HCT116 (cell line): Measurements from ENCODE around the genes SERPINF2 and OVCA2.

- RRBS, result 0% methylated on average over 3 of the region's 33 CpGs
Measured at GRCh38 chr17:1456370-1456750, 328 bp upstream of the CRK start.

- RRBS, result 98% methylated on average over 7 of the region's 22 CpGs
Measured at GRCh38 chr17:1467802-1468379, 11.9 kb upstream of the CRK start.

GRCh38 chr17:1509502-1509877, 6.9 kb downstream of the INPP5K start:
- RRBS, result no CpG with 5 or more reads among the region's 6 CpGs

DNA sequence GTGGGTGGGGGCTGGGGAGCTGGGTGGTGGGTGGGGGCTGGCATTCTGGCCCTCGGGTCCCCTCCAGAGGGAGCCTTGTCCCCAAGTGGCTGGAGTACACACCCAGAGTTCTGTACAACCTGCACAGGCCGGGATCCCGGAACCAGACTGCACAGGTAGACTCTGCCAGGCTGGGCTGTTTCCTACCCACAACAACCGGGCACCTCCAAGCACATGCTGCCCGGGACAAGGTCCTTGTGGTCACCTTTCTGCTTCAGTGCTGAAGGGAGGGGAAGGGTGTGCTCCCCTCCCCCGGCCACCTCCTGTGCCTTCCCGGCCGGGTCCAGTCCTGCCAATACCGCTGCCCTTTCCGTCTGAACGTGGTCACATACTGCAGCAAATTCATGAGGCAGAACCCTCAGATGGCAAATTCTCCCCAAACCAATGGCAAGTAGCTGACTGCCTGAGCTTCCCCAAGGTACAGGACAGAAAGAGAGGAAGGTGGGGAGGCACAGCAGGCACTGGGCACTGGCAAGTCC, 23.0 kb downstream of the SLC43A2 start:
- RRBS, result 94% methylated on average over 4 of the region's 11 CpGs

- RRBS, result no CpG with 5 or more reads among the region's 40 CpGs
Measured at GRCh38 chr17:1643806-1644826, 1.4 kb downstream of the SCARF1 start.

DNA sequence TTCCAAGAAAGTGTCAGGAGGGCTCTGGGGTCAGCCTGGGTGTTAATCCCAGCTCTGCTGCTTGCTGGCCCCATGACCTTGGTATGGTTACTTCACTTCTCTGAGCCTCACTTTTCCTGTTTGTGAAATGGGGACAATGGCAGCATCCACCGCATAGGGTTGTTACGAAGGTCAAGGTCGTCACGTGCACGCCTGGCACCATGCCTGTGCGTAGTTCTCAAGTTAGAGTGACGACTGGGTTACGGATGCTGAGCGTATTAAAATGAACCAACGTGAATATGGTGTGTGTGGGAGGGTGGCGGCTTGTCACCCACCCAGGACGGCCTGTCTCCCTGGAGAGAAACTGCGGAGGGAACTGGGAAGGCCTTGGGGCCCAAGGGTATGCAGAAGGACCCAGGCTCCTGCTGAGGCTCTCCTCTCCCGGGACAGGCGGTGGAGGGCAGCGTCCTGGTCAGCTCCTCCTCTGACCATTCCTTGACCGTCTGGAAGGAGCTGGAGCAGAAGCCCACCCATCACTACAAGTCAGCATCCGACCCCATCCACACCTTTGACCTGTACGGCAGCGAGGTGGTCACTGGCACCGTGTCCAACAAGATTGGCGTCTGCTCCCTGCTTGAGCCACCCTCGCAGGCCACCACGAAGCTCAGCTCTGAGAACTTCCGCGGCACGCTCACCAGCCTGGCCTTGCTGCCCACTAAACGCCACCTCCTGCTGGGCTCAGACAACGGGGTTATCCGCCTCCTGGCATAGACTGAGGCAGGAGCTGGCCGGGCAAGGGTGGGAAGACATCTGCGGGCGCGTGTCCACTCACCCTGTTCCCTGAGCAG, 5.5 kb upstream of the SERPINF2 start:
- RRBS, result no CpG with 5 or more reads among the region's 34 CpGs

DNA sequence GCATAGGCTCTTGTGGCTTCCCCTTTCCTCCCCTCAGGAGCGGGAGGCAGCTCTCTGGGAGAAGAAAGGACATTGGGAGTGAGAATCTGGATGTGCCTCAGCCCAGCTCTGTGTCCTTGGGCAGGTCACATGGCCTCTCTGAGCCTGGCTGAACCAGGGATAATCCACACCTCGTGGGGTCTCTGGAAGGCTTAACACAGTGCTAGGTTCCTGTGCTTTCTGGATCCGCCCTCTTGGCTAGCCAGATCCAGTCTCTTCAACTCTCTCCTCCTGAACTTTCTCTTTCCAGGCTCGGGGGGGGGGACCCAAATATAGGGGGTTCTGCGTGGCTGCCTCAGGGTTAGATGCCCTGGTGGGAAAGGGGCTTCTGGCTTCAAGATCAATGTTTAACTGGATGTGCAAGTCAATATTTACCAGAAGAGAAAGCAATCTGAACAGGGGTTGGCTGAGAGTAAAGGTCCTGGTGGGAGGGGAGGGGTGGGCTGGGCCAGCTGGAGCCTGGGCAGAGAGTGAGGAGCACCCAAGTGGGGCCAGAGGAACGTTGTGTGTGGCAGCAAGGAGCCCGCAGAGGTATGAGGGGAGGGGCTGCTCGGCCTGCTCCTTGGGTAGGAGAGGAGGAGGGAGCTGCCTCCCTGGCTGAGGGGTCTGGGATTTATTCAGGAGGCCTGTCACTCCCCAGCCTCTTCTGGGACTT, at the start of gene SERPINF2:
Gene SERPINF2, plus strand, starts transcription at position 533 of the 694 bp plus-strand sequence.
- RRBS, result no CpG with 5 or more reads among the region's 8 CpGs

- RRBS, result no CpG with 5 or more reads among the region's 16 CpGs
Measured at GRCh38 chr17:1750541-1751252, 8.0 kb downstream of the SERPINF2 start.

DNA sequence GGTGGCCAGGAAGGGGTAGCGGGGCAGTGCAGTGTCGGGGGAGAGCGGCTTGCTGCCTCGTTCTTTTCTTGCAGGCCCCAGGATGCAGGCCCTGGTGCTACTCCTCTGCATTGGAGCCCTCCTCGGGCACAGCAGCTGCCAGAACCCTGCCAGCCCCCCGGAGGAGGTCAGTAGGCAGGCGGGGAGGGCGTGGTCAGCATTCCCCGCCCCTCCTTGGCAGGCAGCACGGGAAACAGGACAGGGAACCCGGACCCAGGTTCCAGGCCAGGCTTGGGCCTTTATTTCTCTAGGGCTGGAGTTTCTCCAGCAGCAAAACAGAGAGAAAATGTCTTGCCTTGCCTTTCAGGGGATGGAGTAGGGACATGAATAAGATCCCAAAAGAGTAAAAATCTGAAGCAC, 5.0 kb downstream of the SERPINF1 start:
- RRBS, result 38% methylated on average over 5 of the region's 11 CpGs

DNA sequence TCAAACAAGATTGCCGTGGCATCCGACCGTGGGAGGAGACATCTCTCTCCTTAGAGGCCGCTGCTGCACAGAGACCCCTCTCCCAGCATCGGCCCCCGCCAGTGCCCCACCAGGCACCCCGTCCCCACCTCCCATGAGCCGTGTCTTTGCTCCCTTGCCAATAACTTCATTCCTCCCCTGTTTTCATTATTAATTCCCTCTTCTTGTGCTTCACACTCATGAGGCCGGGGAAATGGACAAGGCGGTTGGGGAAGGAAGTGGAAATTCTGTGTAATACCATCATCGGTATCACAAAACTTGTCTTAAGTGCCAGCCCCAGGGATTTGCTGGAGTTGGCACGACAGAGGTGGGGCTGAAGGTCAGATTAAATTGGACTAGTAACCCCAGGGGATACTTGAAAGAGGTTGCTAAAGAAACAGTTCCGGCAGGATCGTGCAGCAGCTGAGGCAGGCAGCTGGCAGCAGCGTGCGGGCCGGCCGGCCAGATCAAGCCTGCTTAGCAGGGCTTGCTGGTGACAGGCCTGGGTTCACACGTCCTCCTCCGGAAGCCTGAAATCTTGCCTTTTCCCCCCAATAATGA, 66.8 kb downstream of the RTN4RL1 start:
- RRBS, result 59% methylated on average over 4 of the region's 20 CpGs

- RRBS, result 97% methylated on average over 1 of the region's 16 CpGs
Measured at GRCh38 chr17:1960943-1961492, 64.1 kb downstream of the RTN4RL1 start.

DNA sequence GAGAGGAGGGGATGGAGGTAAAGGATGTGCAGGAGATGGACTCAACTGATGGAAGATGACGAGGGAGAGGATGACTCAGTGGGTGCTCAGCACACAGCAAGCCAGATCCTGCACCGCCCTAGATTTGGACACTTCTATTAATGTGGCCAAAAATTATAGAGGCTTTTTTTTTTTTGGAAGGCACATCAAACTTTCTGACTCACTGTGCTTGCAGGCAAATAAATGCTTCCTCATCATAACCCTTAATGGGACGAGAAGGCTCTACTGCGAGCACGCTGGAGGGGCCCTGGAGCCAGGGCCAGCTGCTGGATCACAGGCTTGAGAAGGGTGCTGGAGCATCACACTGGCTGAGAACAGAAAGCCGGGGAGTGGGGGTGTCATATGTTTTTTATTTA, 36.0 kb downstream of the RTN4RL1 start:
- RRBS, result no CpG with 5 or more reads among the region's 6 CpGs

DNA sequence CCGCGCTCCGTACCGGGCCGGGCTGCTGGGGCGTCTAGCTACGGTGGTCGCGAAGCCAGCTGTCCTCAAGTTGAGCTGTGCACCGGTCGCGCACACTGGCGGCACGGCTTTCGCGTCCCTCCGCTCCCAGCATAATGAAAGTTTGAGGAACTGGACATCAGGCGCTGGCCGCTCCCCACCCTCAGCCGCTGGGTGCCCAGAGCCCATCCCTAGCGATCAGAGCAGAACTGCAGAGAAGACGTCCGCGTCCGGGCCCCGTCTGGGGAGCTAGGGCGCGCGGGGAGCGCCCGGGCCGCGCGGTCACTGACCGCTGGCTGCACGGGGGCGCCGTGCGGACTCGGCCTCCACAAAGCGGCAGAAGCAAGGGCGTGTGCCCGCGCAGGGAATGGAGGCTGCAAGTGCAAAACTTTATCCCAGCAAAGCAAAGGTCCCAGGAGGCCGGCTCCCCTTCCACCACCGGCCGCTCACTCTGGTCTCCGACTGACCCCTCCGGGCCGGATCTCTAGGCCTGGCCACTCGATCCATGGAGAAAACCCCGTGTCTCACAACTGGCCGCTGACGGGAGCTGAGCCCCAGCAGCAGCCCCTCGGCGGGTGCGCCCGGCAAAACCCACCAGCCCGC, 899 bp downstream of the RTN4RL1 start:
- RRBS, result 4% methylated on average over 15 of the region's 59 CpGs

GRCh38 chr17:2041215-2042156, at the start of gene OVCA2:
TSS of gene OVCA2 (plus strand) at chr17:2042022.
- RRBS, result 2% methylated on average over 13 of the region's 86 CpGs

DNA sequence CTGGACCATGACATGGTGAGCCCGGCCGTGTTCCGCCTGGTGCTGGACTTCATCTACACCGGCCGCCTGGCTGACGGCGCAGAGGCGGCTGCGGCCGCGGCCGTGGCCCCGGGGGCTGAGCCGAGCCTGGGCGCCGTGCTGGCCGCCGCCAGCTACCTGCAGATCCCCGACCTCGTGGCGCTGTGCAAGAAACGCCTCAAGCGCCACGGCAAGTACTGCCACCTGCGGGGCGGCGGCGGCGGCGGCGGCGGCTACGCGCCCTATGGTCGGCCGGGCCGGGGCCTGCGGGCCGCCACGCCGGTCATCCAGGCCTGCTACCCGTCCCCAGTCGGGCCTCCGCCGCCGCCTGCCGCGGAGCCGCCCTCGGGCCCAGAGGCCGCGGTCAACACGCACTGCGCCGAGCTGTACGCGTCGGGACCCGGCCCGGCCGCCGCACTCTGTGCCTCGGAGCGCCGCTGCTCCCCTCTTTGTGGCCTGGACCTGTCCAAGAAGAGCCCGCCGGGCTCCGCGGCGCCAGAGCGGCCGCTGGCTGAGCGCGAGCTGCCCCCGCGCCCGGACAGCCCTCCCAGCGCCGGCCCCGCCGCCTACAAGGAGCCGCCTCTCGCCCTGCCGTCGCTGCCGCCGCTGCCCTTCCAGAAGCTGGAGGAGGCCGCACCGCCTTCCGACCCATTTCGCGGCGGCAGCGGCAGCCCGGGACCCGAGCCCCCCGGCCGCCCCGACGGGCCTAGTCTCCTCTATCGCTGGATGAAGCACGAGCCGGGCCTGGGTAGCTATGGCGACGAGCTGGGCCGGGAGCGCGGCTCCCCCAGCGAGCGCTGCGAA, 2.2 kb downstream of the HIC1 start:
- RRBS, result 94% methylated on average over 31 of the region's 111 CpGs

GRCh38 chr17:2063104-2063813, 8.4 kb downstream of the HIC1 start:
- RRBS, result no CpG with 5 or more reads among the region's 12 CpGs

DNA sequence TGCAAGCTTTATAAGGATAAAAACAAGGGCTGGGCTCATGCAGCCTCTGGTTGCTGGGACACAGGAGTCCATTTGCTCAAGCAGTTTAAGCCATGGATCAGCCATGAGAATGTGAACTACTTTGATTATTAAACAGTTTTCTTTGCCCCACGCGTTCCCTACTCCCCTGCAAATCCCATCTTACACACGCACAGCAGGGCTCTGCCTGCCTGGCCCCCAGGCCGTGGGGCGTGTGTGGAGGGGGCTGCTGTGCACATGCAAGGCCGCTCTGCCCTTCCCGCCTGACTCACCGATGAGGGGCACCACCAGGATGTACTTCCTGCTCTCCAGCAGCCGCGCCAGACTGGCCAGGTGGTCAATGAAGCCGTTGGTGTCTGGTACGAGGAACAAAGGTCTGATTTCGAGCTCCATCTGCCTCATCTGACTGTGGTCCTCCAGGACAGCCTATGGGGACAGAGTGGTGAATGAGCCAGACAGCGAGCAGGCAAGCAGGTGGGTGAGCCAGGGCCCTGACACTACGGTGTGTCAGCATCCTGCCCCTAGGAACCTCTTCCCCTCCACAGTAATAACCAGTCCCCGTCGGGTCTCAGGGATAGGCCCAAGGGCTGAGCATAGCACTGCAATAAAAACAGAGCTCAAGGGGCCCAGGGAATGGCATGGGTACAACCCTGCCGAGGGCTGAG, 13.7 kb downstream of the HIC1 start:
- RRBS, result no CpG with 5 or more reads among the region's 18 CpGs

GRCh38 chr17:2094941-2095638, 40.2 kb downstream of the HIC1 start:
- RRBS, result no CpG with 5 or more reads among the region's 13 CpGs

DNA sequence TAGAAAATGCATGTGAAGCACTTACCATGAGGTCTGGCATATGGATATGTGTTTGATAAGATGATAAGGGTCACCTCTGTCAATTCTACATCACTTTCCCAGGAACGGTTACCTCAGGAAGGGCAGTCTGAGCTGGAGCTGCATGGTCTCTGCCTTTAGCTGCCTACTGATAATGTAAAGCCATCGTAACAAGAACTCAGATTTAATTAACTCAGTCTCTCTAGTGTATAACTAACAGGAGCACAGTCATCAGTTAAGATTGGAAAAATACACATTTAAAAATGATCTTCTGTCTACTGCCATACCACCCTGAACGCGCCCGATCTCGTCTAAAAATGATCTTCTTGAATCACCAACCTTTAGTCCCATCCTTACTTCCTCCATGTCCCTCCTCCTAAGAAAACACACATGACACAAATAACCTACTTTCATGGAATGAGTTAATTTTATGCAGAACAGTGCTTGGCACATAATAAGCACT, 114.9 kb downstream of the SMG6 start:
- RRBS, result no CpG with 5 or more reads among the region's 6 CpGs

DNA sequence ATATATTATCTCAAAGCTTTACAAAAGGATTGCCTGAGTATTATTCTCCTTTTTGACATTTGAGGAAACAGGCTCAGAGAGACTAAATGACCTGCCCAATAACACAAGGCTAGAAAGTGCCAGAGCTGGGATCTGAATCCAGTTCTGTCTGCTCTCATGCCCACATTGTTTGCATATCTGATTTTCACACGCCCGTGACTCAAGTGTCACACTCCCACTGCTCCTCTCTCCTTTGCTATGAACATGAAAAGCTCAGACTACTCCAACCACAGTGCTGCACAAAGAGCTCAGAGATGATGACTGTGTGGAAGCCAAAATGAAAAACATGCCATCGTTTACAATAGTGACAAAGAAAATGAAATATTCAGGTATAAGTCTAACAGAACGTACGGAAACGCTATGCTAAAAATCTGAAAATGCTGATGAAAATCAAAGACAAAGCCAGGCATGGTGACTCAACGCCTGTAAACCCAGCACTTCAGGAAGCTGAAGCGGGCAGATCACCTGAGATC, 107.8 kb downstream of the SMG6 start:
- RRBS, result no CpG with 5 or more reads among the region's 8 CpGs